Cerebral cortex (tissue), 2 donors: ENCODE data around the gene CLK2.

GRCh38 chr1:155247318-155248369 lies 6.6 kb upstream of the GBA1 start:
- PRO-cap, 2 experiments, result no peak in any of the 2 experiments

DNA sequence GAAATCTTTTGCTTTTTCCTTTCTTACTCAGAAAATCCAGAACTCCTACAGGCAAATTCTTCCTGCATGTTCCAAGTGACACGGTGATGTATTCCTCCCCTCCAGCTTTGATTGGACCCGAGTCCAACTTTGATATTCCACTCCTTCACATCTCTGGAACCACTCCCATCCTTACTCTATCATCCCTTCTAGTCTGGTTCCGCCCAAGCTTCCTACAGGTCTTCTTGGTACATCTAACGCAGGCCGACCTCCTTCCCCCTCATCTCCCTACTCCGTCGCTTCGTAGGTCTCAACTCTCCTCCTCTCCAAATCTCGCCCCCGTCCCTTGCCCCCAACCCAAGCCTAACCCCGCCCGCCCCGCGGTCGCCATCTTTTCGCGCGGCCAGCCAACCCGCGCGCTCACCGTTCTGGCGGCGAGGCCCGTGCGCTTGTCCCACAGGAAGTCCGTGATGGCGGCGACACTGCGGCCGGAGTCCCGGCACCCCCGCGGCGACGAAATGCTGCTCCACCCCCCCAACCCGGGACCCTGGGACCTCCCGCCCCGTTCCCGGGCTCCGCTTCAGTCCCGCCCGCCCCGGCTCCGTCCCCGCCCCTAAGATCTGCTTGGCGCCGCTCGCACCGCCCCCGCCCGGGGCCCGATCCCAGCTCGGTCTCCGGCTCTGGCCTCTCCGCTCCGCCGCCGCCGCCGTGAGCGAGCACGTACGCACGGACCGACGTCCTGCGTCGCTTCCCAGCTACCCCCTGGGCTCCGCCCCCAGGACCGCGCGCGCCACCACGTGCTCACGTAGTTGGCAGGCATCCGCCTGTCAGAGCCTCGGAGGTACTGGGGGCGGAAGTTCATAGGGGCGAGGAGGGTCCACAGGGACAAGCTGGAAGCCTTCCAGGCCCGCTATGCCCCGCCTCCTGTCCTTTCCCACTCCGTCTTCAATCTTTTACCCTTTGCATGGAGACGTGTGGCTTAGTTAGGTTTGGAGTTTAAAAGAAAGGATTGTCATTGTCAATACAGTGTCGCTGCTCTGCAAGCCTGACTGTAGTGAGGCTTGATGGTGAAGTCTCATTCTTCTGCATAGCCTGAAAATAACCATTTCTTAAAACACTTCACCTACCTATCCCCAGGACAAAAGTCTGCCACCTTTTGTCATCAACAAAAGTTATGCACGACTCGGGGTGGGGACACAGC lies at the start of gene CLK2:
CLK2 (minus strand) TSS at position 707 of the 1,180 bp plus-strand sequence.
- PRO-cap, 2 experiments, result peak in 2 of 2 experiments; most common plus-strand start position 438 of the sequence (in 1); most common minus-strand start position 689 of the sequence (in 2)

- PRO-cap, 2 experiments, result no peak in any of the 2 experiments
Measured at GRCh38 chr1:155319388-155319736, 1.3 kb upstream of the RUSC1 start.

DNA sequence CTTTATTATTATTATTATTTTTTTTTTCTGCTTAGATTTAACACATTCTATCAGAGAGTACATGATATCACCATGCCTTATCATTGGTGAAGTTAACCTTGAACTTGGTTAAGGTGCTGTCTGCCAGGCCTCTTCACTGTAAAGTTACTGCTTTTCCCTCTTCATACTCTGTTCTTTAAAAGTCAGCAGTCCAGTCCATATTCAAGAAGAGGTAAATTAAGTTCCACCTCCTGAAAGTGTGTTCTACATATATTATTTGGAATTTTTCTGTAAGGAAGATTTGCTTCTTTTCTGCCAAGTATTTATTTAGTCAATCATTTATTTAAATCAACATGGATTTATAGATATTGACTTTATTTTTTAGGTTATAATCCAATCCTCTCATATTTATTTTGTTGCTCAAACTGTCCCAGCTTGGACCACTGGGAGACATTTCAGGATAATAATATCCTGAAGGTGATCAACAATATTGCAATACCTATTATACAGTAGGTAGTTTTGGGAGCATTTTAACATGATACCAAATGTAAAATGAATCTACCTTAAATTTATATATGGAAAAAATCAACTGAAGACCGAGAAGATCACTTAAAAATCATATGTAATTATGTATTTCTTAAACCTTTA lies 94.3 kb downstream of the ASH1L start:
- PRO-cap, 2 experiments, result no peak in any of the 2 experiments

- PRO-cap, 2 experiments, result no peak in any of the 2 experiments
Measured at GRCh38 chr1:155637079-155637477, 27.1 kb downstream of the MSTO1 start.

DNA sequence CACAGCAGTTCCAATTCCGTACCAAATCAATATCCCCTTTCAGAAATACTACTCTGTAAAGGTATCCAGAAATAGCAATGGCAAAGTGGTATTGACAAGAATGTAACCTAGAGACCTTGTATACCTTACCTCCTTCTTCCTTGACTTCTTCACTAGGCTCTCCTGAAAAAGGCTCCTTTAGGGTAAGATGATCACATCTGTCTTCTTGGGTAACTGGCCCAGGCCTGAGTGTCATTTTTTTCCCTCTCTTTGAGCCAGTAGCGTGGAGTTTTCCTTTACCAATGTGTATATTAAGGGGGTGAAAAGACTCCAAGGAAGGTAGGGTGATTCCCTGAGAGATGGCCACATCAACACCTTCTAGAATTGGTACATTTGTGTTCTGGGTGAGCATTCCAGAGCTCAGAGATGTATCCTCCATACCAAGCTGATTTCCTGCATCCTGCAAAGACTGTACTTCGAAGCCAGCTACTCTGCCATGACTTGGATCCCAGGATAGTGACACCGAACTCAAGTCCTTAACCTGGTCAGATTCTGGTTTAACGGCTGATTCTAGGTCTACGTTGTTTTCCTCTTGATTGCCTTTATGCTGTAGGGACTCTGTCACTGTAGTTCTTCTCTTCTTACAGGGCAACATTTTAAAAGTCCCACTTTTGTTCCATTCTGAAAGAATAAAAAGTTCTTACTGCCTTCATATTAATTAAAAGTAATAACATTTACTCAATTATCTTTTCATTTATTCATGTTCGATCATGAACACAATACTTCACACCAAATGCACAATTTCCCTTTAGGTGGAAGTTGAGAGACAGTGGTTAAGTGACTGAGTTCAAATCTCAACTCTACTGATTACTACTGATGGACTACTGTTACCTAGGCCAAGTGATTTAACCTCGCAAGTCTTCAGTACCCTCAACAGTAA lies 3.6 kb downstream of the GON4L start:
- PRO-cap, 2 experiments, result no peak in any of the 2 experiments

DNA sequence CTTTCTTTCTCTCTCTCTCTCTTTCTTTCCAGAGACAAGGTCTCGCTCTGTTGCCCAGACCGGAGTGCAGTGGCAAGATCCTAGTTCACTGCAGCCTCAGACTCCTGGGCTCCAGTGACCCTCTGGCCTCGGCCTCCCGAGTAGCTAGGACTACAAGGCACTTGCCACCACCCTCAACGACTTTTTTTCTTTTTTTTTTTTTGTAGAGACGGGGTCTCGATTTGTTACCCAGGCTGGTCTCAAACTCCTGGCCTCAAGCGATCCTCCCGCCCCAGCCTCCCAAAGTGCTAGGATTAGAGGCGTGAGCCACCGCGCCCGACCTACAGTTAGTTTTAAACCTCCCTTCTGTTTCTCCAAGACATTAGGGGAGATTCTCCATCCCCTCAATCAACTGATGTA lies 800 bp downstream of the GON4L start:
- PRO-cap, 2 experiments, result no peak in any of the 2 experiments

- PRO-cap, 2 experiments, result no peak in any of the 2 experiments
Measured at GRCh38 chr1:155911768-155912452, 761 bp upstream of the RIT1 start.

- PRO-cap, 2 experiments, result no peak in any of the 2 experiments
Measured at GRCh38 chr1:156050074-156050952, 3.3 kb downstream of the UBQLN4 start.

DNA sequence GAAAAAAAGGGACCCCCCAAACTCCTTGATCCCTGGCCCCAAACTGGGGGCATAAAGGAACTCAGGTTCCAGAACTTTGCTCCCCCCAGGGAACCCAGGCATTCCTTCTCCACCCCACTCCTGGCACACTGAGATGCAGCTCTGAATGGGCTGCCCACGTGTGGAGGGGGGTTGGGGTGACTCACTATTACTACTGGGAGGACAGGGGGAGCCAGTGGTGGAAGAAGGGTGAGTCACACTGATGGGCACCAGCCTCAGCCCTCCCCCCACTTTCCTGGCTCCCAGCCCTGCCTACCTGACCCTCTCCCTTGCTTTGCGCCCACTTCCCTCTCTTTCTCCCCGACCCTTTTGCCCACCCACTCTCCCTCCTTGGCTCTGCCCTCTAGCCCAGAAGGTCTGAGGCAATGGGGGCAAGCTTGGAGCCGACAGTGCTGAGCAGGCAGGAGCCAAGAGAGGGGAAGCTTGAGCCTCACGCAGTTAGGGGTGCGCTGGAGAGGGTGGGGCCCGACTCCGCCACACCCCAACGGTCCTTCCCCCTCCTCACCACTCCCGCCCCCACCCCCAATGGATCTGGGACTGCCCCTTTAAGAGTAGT lies 357 bp upstream of the LMNA start:
- PRO-cap, 2 experiments, result peak in 1 of 2 experiments; most common plus-strand start position 214 of the sequence (in 1); most common minus-strand start position 130 of the sequence (in 1)

DNA sequence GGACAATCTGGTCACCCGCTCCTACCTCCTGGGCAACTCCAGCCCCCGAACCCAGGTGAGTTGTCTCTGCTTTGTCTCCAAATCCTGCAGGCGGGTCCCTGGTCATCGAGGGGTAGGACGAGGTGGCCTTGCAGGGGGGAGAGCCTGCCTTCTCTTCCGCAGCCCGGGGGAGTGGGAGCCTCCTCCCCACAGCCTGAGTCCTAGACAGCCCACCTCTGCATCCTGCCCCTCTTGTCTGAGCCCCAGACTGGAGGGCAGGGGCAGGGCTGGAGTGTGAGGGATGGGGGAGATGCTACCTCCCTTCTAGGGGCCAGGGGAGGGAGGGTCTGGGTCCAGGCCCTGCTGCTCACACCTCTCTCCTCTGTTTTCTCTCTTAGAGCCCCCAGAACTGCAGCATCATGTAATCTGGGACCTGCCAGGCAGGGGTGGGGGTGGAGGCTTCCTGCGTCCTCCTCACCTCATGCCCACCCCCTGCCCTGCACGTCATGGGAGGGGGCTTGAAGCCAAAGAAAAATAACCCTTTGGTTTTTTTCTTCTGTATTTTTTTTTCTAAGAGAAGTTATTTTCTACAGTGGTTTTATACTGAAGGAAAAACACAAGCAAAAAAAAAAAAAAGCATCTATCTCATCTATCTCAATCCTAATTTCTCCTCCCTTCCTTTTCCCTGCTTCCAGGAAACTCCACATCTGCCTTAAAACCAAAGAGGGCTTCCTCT lies 14.5 kb upstream of the SEMA4A start:
- PRO-cap, 2 experiments, result no peak in any of the 2 experiments

GRCh38 chr1:156182170-156182390 lies 11.8 kb upstream of the SLC25A44 start:
- PRO-cap, 2 experiments, result no peak in any of the 2 experiments

DNA sequence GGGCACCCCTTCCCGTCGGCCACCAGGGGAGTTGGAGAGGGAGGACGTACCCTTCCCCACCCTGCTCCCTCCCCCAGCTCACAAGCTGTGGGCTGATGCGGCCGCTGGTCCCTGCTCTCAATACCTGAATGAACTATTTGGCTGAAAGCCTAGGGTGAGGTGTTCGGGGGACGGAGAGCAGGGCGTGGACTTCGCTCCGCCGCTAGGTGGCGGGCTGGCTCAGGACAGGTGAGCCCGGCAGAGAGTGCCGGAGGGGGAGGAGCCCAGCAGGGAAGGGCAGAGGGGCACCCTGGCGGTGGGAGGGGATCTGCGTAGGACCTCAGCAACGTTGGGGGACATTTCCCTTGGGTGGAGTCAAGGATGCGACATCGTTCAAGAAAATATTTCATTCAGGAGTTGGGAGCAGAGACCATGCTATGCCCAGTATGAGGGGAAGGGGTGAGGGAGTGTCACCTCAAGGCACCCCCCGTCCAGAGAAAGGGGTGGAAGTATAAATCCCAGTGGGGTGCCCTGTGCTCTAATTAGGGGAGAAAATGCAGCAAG lies 12.0 kb upstream of the RHBG start:
- PRO-cap, 2 experiments, result no peak in any of the 2 experiments

DNA sequence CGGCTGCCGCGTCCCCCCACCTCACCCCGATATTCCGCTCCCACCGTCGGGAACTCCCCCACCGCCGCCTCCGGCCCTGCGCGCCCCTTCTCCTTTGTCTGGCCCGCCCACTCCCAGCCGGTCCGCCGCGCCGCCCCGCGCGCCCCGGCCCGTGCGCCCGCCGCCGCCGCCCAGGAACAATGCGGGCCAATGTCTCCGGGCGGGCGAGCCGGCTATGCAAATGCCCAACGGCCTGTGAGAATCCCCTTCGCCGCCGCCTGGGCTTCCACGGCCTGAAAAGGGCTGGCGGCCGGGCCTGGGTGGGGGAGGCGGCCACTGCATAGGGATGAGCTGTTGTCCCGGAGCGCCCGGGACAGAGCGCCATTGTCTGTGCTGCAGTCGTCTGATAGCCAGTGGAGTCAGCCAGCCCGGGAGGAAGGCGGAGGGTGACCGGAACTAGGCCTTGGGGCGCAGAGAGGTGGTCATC lies 19.4 kb downstream of the RHBG start:
- PRO-cap, 2 experiments, result peak in 1 of 2 experiments; most common plus-strand start position 392 of the sequence (in 1); most common minus-strand start position 181 of the sequence (in 1)

GRCh38 chr1:156429217-156430290 lies 60.5 kb downstream of the RHBG start:
- PRO-cap, 2 experiments, result peak in 1 of 2 experiments; most common plus-strand start chr1:156429562 (in 1); most common minus-strand start chr1:156429426 (in 1)

DNA sequence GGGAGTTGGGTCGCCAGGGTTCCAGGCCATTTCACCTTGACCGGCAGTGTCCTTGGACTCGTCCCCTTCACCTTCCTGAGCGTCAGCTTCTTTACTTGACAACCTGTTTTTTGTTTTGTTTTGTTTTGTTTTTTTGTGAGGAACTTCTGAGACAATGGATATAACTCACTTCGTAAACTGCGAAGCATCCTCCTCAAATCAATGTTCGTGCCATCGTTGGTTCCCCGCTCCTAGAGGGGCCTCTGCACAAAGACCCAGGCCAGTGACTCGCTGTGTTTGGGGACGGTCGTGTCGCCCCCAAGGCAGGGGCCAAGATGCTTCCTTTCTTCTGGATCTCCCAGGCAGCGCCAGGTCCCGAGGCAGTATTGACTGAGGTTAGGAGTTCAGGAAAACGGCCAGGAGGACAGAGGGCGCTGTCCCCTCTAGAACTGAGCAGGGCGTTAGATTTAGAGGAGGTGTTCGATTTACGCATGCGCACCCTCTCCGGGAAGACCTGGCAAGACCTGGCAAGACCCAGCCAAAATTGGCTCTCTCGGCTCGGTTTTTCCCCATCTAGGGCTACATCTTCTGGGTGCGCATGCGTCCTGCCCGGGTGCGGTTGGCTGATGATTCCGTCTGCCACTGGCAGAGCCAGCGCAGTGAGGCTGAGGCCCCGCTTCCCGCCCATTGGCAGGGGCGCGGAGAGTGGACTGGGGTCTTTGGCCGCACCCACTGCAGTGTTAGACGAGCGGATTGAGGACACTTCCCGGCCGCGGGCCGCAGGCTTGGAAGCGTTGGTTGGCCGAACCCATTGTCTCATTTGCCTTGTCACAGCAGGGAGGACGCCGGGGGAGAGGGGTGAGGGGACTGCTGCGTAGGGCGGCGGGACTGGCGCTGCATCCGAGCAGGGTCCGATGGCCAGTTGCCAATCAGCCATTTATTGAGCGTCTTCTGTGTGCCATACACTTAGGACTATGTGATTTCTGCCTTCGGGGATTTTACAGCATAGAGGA lies 44.1 kb downstream of the MEF2D start:
- PRO-cap, 2 experiments, result peak in 1 of 2 experiments; most common plus-strand start position 627 of the sequence (in 1); most common minus-strand start position 554 of the sequence (in 1)

GRCh38 chr1:156477482-156478141 lies 23.0 kb downstream of the MEF2D start:
- PRO-cap, 2 experiments, result no peak in any of the 2 experiments

GRCh38 chr1:156499661-156500227 lies 831 bp downstream of the MEF2D start:
- PRO-cap, 2 experiments, result peak in 1 of 2 experiments; most common plus-strand start chr1:156500122 (in 1); most common minus-strand start chr1:156499905 (in 1)

DNA sequence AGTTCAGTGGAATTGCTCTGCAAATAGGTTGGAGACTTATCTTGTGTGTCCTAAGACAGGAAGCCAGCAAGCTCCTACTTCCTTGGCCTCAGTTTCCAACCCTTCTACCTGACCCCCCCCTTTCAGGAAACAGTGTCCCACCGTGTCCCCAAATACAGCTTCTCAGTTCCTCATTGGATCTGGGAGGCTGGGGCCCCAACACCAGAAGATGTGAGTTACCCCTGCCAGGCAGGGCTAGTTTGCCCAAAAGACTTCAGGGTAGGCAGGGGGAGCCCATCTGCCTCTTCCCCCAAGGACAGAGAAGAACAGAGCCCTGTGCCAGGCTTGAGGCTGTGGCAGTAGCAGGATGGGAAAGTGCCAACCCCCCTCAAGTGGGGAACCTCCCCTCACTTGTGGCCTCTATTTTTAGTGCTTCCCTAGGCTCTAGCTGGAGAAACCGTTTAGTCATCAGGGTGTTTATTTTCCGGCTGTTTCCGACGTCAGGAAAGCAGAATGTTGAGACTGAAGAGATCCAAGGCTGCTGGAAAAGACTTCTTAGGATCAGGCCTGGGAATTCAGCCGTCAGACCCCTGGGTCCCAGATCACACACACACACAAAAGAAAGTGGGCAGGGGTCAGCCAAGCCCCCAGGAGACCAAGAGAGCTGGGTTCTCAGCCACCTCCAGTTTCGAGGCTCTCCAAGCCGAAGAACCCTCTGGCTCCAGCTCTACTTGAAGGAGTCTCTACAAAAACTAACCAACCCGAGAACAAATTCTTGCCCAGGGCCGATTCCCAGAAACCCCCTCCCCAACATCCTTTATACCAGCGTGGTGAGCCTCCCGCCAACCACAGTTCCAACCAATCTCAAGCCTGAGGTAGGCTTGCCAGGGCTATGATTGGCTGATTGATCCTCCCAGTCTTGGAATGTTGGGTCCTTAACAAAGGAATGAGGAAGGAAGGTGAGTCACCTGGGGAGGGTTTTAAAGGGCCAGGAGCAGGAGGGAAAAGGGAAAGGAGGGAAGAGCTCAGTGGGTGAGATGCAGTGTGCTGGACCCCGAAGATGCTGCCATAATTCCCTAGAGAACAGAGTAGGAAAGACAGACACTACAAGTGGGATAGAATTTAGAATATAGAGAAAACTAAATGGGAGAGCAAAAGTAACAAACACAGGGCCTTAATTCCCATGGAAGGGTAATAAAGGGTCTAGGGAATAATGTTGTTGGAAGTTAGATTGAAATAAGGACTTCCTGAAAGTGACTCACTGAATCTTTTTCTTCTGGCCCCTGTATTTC lies 2.5 kb upstream of the MEF2D start:
- PRO-cap, 2 experiments, result peak in 2 of 2 experiments; most common plus-strand start position 490 of the sequence (in 2); most common minus-strand start position 356 of the sequence (in 1)

- PRO-cap, 2 experiments, result no peak in any of the 2 experiments
Measured at GRCh38 chr1:156524252-156525099, 23.9 kb upstream of the MEF2D start.